SEM (cell line): ENCODE results near the genes DCLRE1C and OLAH.

DNA sequence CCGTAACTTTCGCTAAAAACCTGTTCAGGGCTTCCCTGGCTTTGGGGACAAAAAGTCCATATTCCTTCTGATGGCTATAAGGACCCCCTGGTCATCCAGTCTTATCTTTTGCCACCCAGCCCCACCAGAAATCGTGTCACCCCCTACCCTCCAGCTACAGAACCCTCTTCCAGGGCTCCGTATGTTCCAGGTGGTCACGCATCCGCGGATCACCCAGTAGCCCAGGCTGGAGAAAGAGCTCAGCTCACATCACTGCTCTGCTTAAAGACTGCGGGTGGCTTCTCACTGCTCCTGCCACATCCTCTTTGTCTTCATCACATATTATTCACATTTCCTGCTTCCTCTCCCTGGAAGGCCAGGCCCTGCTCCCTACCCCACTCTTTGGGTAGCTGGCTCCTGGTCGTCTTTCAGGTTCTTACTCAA, 307.5 kb downstream of the PRPF18 start:
- PRO-cap = no peak

DNA sequence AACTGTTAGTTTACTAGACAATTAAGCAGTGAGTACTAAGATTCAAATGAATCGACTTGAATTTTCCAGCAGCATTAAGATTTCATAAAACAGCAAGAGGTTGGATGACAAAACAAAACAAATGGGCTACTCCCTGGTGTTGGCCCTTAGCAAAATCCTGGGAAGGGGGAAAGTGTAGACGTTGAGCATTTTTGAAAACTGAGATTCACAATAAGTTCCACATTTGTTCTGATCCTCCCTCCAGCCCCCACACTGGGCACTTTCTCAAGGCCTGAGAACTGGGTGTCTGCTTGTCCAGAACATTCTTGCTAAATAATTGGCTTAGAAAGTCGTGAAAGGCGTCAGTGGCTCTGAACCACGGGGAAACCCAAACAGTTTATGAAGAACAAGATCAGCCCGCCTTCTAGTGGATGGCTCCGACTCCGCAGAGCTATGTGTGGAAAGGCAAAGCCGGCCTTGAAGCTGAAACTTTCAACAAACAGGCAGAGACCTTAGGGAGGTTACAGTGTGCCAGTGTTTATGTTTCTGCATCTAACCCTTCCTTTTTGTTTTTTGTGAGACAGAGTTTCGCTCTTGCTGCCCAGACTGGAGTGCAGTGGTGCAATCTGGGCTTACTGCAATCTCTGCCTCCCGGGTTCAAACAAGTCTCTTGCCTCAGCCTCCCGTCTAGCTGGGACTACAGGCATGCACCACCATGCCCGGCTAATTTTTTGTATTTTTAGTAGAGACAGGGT, 370.1 kb downstream of the PRPF18 start:
- PRO-cap = no peak

DNA sequence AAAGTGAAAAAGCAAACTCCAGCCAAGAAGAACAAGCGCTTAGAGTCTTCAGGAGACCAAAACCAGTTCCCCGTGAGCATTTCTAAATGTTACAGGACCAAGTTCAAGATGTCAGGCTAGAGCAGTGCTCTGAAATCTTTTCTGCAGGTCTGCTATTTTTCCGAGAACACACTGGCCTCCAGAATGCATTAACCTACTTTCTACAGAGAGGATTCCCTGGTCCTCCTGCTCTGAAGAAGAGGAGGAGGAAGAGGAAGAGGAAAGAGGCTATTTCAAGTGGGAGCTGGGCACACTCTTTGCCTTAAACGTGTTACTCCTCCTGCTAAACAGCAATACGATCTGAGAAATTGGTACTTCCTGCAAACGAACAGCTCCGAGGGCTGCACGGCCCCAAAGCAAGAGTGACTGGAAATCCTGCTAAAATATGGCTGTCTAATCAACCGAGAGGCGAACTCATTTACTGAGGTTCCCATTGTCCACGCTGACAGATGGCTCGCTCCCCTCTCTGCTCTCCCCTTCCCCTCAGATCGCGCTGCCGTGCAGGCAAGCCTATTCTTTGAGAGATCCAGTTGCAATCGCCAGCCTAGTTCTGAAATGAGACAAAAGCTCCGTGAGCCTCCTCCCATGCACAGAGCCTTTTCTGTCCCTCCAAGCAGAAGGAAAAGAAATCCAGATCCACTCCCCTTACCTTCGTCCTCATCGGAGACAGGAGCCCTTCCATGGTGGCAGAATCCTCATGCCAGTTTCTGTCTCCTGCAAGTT, 157.2 kb downstream of the FRMD4A start:
- PRO-cap = no peak

GRCh38 chr10:14184579-14185414, 145.9 kb downstream of the FRMD4A start:
- PRO-cap = bidirectional peak, plus-strand start at chr10:14184970, minus-strand start at chr10:14184896; bidirectional peak, plus-strand start at chr10:14185464, minus-strand start at chr10:14185119

GRCh38 chr10:14553992-14555005, 220.4 kb downstream of the FAM107B start:
- PRO-cap = no peak

GRCh38 chr10:14559923-14560734, 214.6 kb downstream of the FAM107B start:
- PRO-cap = no peak

DNA sequence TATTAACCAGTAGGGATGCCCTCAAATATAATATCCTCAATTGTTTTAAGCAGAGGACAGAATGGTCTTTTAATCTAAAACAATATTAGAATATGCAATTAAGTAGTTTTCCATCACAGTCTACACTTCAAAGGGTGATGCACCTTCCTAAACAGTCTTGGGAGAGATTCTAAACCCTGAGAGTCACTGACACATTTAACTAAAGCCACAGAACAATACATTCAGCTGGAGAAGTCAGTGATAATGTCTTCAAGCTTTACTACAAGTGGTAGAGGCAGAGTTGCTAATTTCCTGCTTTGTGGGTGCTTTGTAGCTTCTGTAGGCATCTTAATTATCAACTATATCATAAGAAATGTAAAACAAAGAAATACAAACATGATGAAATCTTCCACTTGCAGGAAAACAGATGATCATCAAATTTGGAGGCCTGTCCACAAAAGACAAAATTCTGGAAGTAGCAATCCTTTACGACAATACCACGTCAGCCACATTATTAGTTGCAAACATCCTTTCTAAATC, 212.5 kb downstream of the FAM107B start:
- PRO-cap = no peak

GRCh38 chr10:14953971-14954715, at the start of gene DCLRE1C:
TSS of gene DCLRE1C (minus strand) at chr10:14954096.
- PRO-cap = bidirectional peak, plus-strand start at chr10:14954166, minus-strand start at chr10:14954030

DNA sequence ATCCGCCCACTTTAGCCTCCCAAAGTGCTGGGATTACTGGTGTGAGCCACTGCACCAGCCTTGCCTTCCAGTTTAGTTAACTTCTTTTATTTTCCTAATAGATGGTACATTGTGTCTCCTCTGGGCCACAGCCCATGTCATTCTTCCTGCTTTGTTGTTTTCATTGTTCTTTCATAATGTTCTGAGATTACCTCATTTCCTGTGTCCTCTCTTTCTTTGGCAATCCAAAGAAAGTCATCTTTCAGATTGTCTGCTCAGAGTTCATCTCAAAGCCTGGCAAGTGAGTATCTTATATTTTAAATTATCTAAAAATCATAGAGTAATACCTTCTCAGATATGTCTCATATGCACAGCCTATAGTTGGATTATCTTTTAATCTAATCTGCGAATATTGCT, at the start of gene OLAH:
Gene OLAH (plus strand): TSS at position 237 of the 396 bp plus-strand sequence.
- PRO-cap = no peak

DNA sequence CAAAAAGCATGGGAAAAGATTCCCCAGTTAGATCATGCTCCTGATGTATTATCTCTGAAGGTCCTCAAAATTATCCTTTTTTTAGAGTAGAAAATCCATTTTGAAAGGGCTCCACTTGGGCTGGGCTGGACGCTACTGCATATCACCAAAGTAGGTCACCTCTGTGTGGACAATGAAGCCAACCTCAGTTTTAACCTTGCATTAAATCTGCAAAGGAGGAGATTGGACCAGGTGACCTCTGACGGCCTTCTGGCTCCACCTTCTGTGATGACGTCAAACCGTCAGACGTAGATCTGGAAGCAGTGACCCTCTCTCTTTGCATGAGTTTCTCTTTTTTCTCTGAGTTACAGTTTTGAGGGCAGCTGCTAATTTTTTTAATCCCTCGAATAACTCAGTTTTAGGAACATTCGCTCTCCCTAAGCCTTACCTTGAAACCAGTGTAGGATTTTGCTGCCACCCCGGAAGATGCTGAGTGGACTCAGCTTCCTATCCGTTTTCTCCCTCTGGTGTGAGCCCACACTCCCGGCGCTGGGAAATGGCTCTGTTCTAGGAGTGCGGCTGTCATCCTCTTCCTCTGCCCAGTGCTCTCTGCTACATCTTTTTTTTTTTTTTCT, 27.5 kb upstream of the NMT2 start:
- PRO-cap = no peak

DNA sequence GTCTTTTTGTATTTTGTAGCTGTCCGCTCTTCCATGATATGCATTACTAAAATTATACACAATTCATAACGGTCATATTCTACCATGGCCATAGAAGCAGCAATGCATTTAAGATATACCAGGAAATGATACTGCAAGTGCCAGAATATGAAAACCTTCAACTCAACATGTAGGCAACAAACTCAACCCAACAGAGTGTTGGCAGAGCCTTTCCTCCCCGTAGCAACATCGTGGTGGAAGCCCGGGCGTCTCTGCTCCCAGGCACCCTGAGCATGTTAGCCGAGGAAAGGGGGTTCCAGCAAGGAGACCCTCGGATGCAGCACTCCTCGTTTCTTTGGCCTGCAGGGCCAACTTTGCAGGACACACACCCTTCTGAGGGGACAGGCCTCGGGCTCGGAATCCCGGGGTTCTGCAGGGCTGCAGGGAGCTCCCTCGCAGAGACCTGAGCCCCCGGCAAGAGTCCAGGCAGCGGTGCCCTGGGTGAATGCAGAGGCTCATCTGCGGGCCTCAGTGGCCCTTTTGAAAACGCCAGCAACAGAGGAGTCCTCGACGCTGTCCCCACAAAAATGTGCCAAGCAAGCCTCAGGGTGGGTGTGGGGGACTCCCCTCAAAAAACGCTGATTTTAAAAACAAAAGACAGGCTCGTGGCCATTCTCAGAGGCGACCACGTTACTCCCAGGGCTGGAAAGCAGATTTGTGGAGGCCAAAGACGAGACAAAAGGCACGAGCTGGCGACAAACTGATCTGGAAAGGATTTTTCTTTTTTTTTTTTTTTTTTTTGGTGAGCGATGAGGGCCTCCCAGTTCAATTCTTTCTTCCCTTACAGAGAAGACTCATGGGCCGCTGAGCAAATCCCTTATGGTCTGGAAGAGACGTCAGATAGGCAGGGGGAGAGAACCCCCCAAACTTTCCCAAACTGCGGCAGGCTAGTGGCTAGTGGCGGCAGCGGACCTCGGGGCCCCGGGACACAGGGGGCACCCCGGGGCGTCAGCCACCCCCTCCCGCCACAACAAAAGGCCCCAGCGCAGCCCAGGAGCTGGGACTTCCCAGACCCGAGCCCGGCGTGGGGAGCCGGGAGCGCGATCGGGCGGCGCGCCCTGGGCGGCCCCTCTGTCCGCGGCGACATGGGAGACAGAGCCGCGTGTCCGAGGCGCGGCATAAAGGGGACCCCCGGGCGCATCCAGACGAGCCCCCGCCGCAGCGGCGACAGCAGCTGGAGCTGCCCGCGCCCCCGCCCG, 1.2 kb downstream of the FAM171A1 start:
- PRO-cap = no peak

- PRO-cap = no peak
Observed at GRCh38 chr10:15374146-15374746, 3.2 kb upstream of the FAM171A1 start.

- PRO-cap = no peak
Observed at GRCh38 chr10:15385482-15386558, 14.7 kb upstream of the FAM171A1 start.

DNA sequence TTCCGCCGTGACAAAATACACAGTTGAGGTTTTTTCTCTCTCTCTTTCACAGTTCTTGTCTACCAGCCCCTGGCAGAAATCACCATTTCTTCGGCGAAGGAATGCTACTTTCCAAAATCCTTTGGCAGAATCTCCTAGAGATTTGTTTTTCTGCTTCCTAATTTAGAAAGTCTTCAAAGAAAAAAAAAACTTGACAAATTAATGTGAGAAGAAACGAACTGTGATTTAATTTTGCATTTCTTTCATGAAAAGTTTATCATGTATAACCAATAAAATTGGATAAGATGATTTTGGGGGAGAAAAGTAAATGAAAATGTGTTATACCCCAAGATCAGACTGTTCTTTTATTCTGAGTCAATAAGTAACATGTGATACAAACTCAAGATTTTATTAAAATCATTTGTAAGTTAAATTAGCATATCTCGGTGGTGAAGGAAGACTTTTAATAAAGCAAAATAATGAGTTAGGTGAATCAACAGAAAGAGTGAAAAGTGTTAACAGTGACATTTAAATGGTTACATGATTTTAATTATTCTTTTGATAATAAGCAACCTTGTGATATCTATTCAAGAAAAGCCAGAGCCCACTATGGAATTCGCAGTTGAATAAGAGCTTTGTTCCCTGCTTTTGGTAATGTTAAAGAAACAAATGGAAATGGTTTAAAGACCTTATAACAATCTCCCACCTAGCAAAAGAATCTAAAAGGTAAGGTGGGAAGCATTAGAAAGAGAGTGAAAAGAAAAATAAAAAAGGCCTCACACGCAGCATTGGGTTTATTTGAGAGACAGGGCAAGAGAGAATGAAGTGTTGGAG, 71.1 kb upstream of the C1QL3 start:
- PRO-cap = no peak

GRCh38 chr10:16628751-16629580, 107.3 kb upstream of the C1QL3 start:
- PRO-cap = no peak

- PRO-cap = no peak
Observed at GRCh38 chr10:16832607-16833256, 15.5 kb upstream of the RSU1 start.

DNA sequence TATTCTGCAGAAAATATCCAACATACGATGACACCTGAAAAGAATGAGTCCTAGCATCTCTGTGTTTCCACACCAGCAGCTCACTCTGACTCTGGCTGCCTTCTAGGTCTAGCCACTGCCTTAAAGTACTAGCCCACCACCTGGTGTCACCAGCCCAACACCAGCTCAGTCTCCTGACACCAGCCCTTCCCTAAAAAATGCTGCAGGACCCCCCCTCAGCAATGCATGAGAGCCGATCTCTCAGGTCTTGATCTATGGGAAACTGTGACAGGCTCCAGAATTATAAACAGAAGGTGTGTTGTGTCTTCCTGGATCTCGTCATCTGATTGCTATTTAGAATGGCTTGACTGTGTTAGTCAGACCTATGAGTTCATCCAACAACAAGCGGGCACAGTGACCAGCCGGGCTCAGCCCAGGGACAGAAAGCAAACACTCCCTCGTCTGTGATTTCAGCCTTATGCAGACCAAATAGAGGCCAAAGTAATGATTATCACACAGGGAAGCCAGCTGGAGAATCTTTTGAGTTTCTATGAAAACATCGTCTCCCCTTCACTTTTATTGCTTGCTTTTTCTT, 66.6 kb downstream of the CUBN start:
- PRO-cap = no peak

DNA sequence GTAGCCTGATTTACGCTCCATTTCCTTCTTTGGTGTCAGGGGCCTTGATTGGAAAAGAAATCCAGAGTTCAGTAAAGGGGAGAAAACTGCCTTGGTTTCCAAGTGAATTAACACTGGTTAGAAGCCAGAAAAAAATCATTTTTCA, 268 bp upstream of the TRDMT1 start:
- PRO-cap = no peak

GRCh38 chr10:17237081-17237872, 9.2 kb downstream of the VIM start:
- PRO-cap = no peak

DNA sequence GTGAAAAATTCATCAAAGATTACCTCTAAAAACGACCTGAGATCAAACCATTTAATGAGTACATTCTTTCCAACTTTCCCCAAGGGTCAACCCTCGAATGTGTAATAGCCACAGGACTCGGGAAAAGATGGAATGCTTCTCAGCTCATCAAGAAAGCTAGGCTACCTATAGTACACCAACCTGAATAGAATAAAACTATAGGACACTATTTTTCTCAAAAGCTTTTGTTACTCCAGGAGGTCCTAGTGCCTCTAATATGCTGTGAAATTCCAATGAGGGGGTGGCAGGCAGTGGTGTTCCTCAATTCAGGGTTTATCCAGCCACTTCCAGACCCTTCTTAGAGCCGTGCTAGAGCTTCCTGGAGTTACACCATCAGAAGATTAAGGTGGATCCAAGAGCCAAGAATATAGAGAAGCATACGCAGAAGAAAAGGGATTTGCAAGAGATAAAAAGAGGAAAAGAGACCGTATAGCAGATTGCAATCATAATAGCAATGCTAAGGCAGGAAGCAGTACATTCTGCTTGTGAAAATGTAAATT, 2.4 kb downstream of the ST8SIA6 start:
- PRO-cap = no peak